Mesenchymal stem cell of Wharton's jelly (primary cell): ENCODE measurements around the genes ZNF777, REPIN1 and ZNF775.

GRCh38 chr7:149459567-149460490, 1.0 kb downstream of the ZNF777 start:
- CAGE, long polyA plus RNA: no peak

GRCh38 chr7:149460491-149461265, at the start of gene ZNF777:
Gene ZNF777, minus strand, starts transcription at chr7:149461062.
- CAGE, long polyA plus RNA: start-site peak on the minus strand at chr7:149460843-149460898, 20 and 11 reads in 2 replicates

DNA sequence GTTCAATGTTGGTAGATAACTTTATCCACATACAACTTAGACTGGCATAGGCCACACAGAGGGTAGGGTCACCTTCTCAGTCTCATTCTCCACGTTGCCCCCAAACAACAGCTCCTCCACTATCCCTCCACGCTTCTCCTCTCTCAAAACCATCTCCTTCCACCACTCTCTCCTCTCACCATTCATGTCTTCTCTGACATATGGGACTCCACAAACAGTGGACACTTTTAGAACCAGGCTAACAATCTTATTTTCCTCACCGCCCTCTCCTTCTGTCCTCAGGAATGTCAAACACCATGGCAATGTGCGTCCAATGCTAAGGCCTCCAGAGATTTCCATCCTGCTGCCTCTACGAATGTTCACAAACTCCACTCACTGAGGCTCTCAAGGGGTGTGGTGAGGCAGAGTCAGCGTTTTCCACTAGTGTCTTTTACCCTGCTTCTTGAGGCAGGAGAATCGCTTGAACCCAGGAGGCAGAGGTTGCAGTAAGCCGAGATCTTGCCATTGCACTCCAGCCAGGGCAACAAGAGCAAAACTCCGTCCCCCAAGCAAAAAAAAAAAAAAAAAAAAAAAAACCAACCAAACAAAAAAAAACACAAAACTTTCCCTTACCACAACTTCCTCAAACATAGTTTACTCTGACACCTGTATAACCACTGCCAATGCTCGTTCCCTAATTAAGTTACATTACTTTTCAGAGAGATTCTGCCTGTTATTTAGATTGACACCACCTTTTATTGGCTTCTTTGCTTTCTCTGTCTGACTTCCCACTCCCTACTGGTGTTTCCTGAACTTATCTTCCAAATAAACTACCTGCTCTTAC, 102.0 kb upstream of the ZNF746 start:
- CAGE, long polyA plus RNA: no peak

DNA sequence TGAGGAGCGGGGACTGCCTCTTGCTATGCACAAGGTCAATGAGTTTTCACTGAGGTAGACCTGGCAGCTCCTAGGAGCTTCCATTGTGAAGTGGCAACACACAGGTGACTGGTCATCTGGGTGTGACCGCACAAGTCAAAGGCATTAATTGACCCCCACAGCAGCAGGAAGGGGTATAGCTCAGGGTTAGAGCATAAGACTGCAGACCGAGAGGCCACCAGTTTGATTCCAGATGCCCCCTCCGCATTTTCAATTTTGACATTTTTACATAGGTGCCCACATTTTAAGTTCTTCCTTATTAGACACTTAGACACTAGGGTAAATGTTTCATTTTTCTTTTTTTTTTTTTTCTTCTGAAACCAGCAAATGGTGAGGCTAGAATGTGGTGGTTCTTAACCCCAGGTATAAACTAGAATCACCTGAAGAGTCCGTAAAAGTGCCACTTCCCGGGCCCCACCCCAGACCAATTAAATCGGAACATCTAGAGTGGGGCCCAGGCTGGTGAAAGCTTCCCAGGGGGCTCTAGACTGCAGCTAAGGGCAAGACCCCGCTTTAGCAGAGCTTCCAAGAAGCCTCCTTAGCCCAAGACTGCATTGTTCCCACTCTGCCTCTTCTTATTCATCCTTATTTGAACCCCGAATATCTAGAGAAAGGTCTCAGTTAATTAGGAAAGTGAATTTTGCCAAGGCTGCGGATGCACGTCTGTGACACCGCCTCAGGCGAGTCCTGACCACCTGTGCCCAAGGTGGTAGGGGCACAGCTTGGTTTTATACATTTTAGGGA, 106.1 kb upstream of the ZNF746 start:
- CAGE, long polyA plus RNA: no peak

DNA sequence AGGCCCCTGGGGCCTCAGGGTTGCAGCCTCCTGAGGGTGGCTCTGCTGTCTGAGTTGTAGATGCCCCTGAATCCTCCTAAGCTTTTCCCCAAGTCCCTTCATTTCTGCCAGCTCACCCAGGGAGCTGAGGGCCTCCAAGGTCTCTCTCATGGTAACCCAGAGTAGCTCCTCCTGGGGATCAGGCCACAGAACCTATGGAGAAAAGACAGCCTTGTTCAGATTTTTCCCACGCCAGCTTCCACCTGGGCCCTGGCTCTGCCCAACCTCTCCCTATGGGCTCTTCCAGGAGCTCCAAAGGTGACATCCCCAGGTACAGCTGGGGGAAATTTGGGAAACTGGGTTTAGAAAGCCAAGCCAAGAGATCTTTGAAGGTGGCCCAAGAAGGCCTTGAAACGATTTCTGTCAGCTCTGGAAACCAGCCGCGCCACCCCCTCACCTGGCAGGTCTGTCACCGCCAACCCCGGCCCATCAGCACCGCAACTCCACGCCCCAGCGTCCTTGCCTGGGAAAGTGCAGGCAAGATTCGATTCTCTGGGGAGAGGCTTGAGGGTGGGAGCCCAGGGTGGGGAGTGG, 2.4 kb downstream of the ZNF467 start:
- CAGE, long polyA plus RNA: no peak

DNA sequence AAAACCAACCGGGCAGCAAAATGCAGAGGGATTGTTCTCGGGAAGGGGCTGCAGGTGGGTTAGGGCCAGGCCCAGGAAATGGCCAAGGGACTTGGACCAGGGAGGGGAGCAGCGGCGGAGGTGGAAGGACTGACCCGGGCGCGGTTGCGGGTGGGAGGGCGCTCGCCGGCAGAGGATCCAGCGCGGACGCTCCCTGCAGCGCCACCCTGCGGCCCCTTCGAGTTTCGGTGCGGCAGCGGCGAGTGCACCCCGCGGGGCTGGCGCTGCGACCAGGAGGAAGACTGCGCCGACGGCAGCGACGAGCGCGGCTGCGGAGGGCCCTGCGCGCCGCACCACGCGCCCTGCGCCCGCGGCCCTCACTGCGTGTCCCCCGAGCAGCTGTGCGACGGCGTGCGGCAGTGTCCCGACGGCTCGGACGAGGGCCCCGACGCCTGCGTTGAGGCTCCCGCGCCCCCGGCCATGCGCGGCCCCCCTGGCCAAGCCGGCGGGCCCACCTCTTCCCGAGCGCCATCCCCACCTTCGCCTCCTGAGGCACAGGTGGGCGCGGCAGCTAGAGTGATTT, 16.8 kb upstream of the ZNF467 start:
- CAGE, long polyA plus RNA: no peak

GRCh38 chr7:149874415-149875069, 773 bp downstream of the ATP6V0E2 start:
- CAGE, long polyA plus RNA: no peak

DNA sequence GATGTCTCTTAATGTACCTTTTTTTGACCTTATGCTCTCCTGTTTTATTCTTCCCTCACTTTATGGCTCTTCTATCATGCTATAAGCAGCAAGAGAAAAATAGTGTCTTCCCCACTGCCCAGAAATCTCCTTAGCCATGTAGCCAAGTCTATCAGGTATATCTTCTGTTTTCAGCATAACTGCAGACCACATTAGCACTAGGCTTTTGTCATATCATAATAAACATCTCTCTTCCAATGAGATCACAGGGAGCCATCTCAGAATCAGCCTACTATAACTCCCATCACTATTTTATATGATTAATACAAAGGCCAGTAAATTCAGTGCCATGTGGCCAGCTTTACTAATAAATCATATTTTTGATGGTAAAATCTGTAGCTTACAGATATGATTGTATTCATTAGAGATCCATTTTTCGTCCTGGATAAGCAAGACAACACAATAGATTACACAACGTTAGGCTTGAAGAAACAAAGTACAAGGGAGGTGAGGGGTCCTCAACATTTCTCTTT, 88.3 kb upstream of the LRRC61 start:
- CAGE, long polyA plus RNA: no peak

- CAGE, long polyA plus RNA: no peak
Measured at GRCh38 chr7:150311508-150312033, 11.6 kb upstream of the LRRC61 start.

DNA sequence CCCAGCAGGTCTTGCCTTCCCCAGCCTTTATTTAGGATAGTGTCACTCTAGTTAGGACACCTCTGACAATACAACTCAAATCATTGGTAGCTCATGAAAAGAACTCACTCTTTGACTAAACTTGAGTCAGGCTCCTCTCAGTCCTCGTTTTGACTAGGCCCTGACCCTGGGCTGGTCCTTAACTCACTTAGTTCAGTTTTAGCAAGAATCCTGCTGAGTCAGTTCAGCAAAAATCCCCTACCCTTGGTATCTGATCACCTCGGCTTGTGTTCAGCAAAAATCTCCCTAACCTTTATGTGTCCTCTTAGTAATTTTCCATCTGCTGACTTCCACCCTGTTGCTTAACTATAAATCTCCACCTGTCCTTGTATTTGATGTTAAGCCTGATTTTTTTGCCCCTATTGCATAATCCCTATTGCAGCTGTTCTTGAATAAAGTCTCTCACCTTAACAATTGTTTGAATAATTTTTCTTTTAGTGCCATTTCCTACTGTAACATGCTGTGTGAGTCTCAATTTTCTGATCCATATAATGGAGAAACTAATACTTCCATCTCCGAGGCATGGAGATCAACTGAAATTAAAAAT, 2.2 kb upstream of the LRRC61 start:
- CAGE, long polyA plus RNA: no peak

DNA sequence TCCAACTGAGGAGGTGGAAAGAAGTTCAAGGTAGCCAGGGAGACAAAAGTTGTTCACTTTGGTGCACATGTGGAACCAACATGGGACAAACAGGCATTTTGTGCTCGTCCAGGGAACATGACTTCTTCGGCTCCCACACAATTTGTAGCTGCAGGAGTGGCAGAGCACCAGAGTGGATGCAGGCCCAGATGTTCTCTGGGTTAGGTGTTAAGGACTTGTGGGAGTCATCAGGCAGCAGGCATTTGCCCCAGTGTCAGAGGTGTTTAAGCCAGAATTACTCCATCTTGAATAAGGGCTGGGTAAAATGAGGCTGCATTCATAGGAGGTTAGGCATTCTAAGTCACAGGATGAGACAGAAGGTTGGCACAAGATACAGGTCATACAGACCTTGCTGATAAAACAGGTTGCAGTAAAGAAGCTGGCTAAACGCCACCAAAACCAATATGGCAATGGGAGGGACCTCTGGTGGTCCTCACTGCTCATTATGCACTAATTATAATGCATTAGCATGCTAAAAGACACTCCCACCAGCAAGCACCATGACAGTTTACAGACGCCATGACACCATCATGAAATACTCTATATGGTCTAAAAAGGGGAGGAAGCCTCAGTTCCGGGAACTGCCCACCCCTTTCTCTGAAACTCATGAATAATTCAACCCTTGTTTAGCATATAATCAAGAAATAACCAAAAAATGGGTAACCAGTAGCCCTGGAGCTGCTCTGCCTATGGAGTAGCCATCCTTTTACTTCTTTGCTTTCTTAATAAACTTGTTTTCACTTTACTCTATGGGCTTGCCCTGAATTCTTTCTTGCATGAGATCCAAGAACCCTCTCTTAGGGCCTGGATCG, 969 bp upstream of the LRRC61 start:
- CAGE, long polyA plus RNA: no peak

DNA sequence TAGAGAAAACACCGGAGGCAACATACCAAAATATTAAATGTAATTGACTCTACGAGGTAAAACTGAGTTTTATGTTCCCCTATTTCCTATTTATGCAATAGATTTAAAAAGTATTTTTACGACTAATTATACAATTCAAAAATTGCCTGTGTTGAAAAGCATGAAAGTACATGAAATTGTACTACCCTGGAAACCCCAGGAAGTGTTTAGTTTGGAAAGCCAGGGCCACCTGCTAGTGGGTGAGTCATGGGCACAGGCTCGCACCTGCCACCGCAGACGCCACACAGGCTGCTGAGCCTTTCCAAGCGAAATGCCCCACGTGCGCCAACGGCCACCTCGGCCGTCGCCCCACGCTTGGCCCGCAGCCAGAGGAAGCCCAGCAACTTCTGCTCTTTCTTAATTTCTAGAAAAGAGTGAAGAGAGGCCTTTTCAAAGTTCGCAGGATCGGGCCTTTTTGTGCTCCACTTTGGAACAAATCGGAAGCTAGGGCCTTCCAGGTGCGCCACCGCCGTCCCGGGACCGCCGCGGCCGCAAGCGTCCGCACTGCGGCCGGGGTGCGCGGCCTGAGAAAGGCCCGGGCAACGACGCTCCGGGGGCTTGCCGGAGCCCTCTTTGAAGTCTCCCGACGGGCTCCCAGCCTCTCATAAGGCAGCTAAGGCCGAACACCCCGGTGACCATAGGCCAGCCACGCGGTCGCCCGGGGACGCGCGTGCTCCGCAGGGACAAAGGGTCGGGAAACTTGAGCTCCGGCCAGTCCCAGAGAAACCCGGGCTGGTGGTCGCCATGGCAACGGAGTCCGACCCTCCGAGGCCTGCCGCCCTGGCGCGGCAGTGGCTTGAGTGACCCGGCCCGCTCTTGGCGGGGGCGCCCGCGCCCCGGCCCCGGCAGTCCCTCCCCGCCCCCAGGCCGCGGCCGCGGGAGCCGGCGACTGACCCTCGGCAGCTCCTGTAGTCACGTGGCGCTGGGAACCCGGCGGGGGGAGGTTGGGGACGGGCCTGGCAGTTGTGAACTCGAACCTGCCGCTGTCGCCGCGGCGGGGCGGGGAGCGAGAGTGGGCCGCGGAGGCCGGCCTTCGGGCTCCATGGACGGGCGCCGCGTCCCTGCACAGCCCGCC, at the start of gene REPIN1:
Gene REPIN1 (plus strand): TSS at position 1,001 of the 1,114 bp plus-strand sequence.
- CAGE, long polyA plus RNA: no peak

GRCh38 chr7:150372985-150374015, 4.7 kb downstream of the REPIN1 start:
- CAGE, long polyA plus RNA: no peak

- CAGE, long polyA plus RNA: no peak
Measured at GRCh38 chr7:150379202-150379741, at the start of gene ZNF775. Gene ZNF775, plus strand, starts transcription at chr7:150379330.

- CAGE, long polyA plus RNA: no peak
Measured at GRCh38 chr7:150383717-150384454, 4.8 kb downstream of the ZNF775 start.

DNA sequence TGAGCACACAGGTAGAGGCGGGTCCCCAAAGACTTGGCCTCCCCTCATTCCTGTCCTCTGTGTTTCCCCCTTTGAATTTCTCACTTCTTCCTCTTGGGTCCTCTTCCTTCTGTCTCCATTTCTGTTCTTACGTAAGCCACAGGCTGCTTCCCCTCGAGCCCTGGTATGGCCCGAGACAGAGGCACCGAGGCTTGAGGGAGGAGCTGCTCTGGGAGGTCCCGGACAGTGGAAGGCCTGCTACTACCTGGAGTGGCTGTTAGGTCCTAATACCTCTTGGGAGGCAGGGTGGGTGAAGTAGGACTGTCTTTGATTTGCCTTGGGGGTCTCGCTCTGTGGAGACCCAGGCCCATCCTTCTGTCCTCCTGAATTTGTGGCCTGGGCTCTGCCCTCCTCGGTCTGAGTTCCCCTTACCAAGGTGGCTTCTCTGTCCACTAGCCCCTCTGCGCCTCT, 5.5 kb downstream of the ZNF775 start:
- CAGE, long polyA plus RNA: no peak

DNA sequence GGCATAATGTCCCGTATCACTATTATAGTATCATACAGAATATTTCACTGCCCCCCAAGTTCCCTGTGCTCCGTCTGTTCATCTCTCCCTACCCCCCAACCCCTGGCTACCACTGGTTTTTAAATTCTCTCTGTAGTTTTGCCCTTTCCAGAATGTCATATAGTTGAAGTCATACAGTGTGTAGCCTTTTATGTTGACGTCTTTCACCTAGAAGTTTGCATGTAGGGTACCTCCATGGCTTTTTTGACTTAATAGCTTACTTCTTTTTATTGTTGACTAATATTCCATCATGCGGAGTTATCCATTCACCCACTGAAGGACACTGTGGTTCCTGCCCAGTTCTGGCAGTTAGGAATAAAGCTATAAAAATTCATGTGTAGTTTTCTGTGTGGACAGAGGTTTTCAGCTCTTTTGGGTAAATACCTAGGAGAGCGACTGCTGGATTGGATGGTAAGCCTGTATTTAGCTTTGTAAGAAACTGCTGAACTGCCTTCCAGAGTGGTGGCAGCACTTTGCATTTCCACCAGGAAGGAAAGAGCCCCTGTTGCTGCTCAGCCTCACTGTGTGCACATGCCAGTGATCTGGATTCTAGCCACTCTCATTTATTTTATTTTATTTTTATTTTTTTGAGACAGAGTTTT, 12.3 kb upstream of the ENSG00000284691 start:
- CAGE, long polyA plus RNA: no peak

DNA sequence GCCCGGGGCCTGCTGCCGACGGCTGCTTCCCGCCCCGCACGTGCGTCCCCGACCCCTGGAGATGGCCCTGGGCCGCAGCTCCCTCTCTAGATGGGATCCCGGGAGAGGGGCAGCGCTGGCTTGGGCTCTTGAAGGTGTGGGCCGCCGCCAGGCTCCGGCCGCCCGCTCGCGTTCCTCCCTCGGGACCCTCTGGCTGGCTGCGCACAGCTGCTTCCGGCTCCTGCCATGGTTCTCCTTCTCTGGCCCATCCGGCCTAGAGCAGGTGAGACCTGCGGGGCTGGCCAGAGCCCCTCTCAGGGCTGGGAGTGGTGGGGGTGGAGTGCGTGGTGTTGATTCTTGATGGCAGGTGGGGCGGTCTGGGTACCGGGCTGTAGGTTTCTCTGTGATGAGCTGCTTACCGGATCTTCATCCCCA, 2.8 kb downstream of the ENSG00000284691 start:
- CAGE, long polyA plus RNA: no peak

DNA sequence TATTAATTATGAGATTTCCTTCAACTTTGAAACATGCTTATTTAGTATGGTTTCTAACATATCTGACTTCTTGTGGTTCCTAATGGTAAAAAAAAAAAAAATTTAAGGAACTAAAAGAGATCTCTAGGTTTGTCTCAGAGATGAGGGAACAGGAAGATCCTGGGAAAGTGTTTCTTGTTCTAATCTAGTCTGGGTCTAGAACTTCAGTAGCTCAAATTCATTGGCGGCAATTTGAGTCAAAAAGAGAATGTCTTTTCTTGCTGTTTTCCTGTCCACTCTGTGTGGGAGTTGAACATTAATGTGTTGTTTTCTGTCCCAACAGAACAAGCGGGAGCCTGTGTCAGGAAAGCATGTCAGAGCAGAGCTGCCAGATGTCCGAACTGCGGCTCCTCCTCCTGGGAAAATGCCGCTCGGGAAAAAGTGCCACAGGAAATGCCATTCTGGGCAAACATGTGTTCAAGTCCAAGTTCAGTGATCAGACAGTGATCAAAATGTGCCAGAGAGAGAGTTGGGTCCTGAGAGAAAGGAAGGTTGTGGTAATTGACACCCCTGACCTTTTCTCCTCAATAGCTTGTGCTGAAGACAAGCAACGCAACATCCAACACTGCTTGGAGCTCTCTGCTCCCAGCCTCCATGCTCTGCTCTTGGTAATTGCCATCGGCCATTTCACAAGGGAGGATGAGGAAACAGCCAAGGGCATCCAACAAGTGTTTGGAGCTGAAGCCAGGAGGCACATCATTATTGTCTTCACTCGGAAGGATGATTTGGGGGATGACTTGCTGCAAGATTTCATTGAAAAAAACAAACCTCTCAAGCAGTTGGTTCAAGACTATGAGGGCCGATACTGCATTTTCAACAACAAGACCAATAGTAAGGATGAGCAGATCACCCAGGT, 16.2 kb downstream of the GIMAP8 start:
- CAGE, long polyA plus RNA: no peak

DNA sequence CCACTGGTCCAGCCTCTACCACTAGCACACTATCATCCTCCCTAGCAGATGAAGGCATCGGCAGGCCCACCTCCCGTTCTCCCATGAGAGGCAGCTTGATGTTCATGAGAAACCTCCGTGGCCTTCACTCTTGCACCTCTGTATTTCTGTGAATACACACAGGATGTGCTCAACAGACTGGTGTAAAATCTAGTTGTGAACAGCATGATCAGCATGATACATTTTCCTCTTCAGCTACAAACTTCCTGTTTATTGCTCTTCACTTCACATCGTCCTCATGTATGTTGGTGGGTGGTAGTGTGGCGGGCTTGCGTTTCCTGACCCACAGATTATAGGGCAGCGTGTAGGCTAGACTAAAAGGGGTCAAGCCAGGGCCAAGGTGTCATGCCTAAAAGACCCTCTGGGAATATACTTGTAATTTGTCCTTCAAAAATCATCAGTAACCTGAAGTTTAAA, 31.1 kb downstream of the GIMAP8 start:
- CAGE, long polyA plus RNA: no peak